Vagina (tissue), 1 donor: Measurements from ENCODE around the genes SRSF1 and OR4D1.

GRCh38 chr17:57940606-57941307, 14.5 kb downstream of the CUEDC1 start:
- PRO-cap = no peak
- RAMPAGE, long total RNA = no peak

DNA sequence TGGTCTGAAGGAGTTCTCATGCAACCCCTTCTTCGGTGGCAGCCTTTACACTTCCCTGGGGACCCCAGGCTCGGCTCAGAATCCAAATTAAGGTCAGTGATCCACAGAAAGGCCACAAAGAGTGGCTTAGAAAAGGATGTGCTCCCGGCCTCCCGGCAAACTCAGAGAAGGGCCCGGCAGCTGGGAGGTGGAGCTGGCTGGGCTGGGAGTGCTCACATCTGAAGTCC, 13.3 kb downstream of the CUEDC1 start:
- PRO-cap = no peak
- RAMPAGE, long total RNA = no peak

DNA sequence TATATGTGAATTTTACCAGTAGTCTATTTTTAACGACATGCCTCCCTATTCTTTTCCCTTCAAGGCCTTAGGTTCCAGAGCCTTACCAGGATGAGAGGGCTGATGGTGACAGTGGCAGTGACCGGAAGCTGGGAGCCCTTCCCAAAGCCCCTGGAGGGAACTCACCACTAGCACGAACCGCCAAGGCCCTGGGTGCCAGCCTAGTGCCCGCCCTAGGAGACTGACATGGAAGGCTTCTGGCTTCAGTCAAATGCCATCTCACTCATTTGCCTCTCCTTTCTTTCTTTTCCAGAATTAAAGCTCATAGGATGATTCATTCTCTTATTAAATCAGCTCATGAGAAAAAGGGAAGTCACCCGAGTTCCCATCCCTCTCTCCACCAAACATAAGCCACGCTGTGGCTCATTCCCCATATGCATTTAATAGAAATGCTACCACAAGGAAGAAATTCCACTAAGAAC, 12.1 kb downstream of the CUEDC1 start:
- PRO-cap = no peak
- RAMPAGE, long total RNA = start-site peak on the minus strand centred at position 295 of the sequence, 315 bp wide, 9 reads

GRCh38 chr17:57948223-57949240, 6.7 kb downstream of the CUEDC1 start:
- PRO-cap = bidirectional peak, plus-strand start at chr17:57948812, minus-strand start at chr17:57948728
- RAMPAGE, long total RNA = start-site peak on the minus strand at chr17:57948276-57948520, 10 reads; start-site peak on the minus strand at chr17:57949108-57949344, 5 reads

DNA sequence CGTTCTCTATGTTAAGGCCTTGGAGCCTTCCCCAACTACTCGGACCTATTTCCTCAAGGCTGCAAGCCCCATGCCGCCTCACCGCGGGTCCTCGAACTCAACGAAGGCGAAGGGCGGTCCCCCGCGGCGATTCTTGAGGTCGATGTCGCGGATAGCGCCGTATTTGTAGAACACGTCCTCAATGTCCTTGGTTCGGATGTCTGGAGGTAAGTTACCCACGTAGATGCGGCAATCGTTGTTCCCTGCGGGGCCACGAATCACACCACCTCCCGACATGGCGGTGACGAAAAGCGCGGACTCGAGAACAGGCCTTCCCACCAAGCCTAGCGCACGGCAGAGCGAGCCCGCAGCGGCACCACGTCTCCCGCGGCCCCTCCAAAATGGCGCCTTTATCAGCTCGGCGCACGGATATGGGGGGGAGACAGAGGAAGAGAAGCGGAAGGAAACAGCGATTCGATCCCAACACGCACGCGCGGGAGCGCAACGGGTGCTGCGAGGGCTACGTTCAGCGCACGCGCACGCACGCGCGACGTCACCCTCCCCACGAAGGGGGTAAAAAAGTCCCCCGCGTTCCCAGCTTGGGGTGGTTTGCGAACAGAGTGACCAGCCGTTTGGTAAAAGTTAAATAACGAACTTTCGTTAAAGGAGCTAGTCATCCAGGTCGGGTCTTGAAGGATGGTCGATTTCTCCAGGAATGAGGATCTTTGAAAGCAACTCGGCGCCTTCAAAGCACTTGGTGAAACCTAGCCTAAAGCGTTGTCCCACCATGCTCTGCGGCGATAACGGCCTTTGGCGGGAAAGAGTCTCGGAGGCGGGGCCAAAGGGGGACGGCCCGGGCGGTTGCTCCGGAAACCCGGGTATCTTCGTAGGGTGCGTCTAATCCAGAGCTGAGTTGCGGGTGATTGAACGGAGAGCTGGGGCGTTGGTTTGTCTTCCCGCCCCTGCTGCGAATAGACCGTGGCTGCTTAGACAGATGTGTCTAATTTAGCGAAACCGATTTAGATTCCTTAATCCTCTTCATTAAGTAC, at the start of gene SRSF1:
TSS of gene SRSF1 (minus strand) at position 385 of the 1,028 bp plus-strand sequence.
- PRO-cap = bidirectional peak, plus-strand start at position 568 of the sequence, minus-strand start at position 382 of the sequence; bidirectional peak, plus-strand start at position 890 of the sequence, minus-strand start at position 773 of the sequence
- RAMPAGE, long total RNA = start-site peak on the minus strand centred at position 385 of the sequence, 40 bp wide, 963 reads

DNA sequence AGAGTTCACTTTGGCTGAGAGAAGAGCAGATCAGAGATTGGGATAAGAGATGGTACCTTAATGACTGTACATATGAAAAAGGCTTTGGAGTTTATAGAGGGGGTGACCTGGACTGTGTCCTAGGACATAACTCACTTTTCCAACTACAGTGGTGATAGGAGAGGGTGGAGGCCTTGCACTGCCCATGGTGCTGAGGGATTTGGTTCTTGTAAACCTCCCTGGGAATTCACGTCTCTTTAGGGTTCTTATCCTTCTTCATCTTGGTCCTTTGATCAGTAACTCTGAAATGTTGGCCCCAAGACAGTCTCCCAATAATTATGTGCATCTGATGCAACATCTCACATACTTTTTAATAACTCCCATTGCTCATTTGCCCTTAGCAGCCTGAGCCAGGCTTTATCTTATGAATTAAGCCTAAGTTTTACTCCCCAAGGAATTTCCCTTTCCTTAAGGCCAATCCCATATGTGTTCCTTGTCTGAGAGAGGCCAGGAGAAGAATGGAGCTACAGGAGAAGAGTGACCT, at the start of gene OR4D1:
TSS of gene OR4D1 (plus strand) at position 424 of the 523 bp plus-strand sequence.
- PRO-cap = no peak
- RAMPAGE, long total RNA = no peak

DNA sequence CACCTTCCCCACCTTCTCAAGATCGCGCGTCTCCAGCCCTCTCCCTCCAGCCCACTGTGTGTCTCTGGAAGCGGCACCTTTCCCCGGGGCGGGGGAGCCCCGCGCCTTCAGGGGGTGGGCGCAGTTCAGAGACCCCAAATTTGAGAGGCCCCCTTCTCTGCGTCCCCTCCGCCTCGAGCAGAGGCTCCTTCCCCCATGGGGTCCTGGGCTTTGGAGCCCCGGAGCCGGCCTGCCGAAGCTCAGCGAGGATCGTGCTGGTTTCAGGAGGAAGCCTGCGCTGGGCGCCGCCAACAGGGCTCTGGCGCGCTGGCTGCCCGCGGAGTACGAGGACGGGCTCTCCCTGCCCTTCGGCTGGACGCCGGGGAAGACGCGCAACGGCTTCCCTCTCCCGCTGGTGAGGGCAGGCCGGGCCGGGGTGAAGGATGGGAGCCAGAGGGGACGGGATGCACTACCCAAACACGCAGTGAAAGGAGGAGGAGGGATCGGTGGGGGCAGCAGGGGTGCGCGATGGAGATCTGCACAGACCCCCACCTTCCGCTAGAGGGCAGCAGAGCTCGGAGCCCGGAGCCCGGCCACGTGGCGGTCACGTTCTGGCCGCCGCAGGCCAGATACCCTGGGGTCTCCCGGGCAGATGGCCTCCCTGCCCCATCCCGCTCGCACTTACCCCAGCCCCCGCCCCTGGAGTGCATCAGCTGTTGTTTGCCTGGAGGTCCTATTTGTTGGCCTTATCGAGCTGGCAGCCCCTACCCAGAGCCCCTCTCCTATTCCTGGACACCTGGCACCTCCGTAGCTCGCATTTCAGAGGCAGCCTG, 11.1 kb downstream of the LPO start:
- PRO-cap = no peak
- RAMPAGE, long total RNA = no peak

DNA sequence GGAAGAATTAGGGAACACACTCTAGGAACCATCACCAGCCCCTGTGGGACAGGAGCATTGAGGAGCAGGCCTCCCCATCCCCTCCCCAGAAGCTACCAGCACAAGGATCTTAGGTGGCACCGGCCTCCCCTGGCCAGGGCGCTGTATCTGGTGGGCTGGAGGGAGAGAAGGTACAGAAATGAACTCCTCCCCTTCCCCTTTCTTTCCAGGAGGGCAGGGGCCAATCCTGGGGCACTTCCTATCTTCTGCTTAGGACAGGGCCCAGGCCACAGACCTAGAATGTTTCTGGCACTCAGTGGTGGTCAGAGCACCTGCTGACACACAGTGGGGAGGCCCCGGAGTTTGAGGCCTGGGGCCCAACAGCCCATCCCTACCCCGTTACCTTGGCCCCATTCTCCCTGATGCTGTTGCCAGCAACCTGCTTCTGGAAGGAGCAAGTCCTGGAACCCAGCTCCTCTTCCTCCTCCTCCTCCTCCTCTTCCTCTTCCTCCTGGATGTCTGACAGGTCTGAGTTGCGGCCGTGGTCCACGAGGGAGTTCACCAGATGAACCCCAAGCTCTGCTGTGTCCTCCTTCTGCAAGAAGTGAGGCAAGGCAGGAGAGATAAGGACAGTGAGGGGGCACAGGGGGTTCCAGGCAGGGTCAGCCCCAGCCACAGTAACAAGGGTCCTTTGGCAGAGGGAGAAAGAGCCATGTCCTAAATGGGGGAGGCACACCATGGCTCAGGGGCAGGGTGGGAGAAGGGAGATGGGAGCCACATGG, 18.8 kb downstream of the TSPOAP1 start:
- PRO-cap = no peak
- RAMPAGE, long total RNA = no peak

- PRO-cap = no peak
- RAMPAGE, long total RNA = no peak
Measured at GRCh38 chr17:58310346-58311090, 18.1 kb downstream of the TSPOAP1 start.

GRCh38 chr17:58335812-58336285, 7.3 kb upstream of the TSPOAP1 start:
- PRO-cap = no peak
- RAMPAGE, long total RNA = no peak

- PRO-cap = no peak
- RAMPAGE, long total RNA = no peak
Measured at GRCh38 chr17:58344850-58345496, 7.0 kb downstream of the SUPT4H1 start.

DNA sequence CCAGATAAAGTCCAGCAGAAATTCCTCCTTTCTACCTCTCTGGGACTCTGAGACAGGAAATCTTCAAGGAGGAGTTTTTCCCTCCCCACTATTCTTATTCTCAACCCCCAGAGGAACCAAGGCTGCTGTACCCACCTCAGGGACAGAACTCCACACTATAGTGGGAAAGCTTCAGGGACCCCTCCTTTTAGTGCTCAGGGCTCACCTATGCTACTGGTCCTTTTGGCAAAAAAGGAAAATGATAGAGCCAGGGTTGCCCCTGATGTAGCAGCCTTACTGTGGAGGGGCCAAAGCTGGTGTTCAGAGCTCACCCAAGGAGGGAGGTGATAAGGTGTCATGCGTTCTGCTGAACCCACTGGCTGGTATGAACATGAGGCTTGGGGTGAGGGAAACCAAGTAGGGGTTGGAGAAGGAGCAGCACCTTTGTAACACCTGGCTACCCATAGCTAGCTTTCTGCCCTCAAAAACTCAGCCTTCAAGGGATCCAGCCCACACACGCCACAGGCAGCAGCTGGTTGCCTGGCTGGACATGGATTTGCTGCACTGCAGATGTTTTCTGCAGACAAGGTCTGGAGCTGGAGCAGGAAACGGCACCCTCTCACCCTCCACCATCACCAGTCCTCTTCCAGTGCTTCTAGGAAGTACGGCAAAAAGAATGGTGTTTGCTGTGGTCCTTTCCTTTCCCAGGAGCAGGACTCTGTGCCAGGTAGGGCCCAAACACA, 2.3 kb upstream of the SUPT4H1 start:
- PRO-cap = no peak
- RAMPAGE, long total RNA = start-site peak on the minus strand centred at position 150 of the sequence, 29 bp wide, 22 reads

DNA sequence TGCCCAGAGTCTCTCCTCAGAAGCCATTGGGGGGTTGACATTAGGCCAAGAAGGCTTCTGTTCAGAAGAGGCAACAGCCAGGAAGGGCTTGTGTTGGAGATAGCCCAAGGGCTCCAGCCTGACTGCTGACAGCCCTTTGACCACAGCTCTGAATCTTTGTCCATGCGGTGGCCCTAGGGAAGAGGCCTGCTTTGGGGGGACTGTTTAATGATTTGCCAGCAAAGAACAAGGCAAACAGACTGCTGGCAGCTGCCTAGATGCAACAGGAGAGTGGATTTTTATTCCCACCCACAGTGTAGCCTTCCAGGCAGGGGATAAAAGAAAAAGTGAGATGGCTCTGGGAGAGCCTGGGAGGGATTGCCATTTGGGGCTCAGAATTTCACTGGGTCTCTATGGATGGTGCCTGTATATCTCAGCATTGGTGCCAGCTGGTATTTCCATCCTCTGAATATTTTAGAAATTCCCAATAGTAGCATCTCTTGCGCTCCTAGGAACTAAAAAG, 29.3 kb upstream of the SUPT4H1 start:
- PRO-cap = no peak
- RAMPAGE, long total RNA = no peak

GRCh38 chr17:58414564-58414989, 2.8 kb downstream of the RNF43 start:
- PRO-cap = no peak
- RAMPAGE, long total RNA = no peak

DNA sequence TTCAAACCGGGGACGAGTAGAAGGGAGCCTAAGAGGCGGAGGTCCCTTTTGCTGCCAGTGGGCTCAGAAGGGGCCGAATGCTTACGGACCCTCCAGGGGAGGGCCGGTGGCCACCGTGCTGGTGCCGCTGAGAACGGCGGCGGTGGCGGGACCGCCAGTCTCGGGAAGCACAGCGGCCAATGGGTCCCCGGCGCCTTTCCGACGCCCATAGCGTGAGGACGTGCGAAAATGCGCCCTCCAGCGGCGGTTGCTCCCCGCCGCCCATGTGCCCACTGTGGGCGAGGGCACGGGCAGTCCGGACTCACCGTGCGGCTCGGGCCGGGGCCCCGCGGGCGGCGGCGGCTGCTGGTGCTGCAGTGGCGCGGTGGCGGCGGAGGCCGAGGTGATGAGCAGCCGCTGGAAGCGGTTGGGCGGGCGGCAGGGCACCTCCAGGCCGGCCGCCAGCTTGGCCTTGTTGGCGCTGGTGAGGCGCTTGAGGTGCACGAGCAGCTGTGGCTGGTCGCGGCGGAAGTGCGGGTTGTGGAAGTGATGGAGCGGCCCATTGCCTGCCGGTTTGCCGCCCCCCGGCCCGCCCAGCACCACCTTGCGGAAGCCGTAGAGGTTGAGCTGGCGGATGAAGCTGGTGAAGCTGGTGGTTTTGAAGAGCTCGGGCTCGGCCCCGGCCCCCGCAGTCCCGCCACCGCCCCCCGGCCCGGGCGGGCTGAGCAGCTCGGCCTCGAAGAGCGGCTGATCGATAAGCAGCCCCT, 615 bp downstream of the HSF5 start:
- PRO-cap = no peak
- RAMPAGE, long total RNA = no peak

- PRO-cap = no peak
- RAMPAGE, long total RNA = no peak
Measured at GRCh38 chr17:59027627-59028261, 78.9 kb downstream of the TRIM37 start.

- PRO-cap = no peak
- RAMPAGE, long total RNA = no peak
Measured at GRCh38 chr17:59220896-59221695, 785 bp downstream of the GDPD1 start.

- PRO-cap = bidirectional peak, plus-strand start at chr17:59371679, minus-strand start at chr17:59371583
- RAMPAGE, long total RNA = start-site peak on the plus strand at chr17:59371308-59371466, 7 reads
Measured at GRCh38 chr17:59370839-59372077, 39.8 kb downstream of the YPEL2 start.

DNA sequence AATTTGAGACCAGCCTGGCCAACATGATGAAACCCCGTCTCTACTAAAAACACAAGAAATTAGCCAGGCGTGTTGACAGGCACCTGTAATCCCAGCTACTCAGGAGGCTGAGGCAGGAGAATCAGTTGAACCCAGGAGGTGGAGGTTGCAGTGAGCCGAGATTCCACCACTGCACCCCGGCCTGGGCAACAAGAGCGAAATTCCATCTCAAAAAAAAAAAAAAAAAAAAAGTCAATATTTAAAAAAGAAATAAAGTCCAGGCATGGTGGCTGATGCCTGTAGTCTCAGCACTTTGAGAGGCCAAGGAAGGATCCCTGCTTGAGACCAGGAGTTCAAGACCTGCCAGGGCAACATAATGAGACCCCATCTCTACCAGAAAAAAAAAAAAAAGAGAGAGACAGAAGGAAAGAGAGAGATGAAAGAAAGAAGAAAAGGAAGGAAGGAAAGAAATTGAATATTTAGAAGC, 36.8 kb downstream of the VMP1 start:
- PRO-cap = no peak
- RAMPAGE, long total RNA = start-site peak on the plus strand centred at position 87 of the sequence, 123 bp wide, 6 reads; start-site peak on the plus strand centred at position 324 of the sequence, 104 bp wide, 6 reads

- PRO-cap = no peak
- RAMPAGE, long total RNA = no peak
Measured at GRCh38 chr17:59804878-59805578, 87.7 kb downstream of the TUBD1 start.